Osteocyte (in vitro differentiated cells): ENCODE measurements around the genes KCNA3, CHIA, ATP5PB, ST7L and LRIG2.

DNA sequence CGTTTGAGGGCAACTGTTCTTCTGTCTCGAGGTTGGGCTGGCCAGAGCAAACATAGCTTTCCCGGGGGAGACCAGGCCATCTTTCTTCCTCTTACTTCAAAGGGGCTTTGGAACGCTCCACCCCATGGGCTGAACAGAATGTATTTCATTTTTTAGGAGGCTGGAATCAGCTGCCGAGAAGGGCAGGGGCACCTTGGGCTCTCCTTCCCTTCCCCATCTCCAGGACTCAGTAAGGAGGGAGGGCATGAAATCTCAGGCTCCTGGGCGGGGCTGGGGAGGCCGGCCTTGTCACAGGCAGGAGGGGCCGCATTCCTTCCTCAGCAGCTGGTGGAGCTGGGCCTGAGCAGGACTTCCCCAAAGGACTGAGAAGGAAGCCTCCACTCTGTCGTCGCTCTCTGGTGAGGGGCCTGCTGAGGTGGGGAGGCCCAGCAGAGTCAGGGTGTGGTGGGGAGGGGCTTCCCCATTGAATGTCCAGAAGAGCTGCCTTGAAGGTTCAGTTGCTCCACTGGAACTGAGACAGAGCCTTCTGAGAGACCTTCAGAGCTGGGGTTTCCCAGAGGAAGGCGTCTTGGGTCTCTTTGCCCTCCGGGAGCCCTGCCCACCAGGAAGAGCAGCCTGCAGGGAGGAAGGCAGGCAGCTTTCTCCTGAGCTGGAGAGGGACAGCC, 11.0 kb downstream of the KCNA10 start:
- PRO-cap = no peak

DNA sequence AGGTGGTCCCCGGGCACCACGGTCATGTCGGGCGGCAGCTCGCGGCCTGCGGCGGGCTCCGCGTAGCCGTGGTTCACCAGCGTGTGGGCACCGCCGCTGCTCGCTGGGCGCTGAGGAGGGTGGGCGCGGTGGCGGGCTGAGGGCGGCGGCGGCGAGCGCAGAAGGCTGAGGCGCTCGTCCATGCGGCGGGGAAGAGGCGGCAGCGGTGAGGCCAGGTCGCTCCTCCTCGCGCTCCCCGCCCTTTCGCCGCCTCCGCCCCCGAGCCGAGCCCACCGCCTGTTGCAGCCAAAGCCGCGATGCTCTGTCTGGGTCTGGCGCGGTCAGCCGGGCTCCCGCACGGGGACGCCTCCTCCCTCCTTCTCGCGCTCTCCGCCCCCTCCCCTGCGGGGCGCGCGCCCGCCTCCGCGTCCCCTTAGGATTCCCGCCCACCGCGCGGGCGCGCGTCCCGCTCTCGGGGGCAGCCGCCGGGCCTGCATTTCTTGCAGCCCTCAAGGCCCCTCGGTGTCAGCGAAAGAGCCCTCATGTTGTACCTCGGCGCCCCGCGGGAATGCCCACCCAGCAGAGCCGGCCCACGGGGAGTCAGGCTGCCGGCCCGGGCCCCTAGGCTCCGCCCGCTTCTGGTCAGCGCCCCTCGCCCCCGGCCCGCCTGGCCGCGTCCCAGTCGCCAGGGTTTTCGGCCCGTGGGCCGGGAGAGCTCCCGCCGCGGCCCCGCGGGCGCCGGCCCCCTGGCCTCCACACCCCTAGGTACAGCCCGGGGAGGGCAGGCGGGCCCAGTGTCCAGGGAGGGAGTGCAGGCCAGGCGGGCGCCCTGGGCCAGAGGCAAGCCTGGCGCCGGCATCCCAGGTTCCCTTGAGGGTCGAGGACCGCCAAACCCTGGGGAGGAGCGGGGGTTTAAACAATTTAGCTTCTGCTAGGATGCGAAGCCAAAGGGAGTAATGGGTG, at the start of gene KCNA3:
KCNA3 (minus strand) TSS at position 313 of the 942 bp plus-strand sequence.
- PRO-cap = no peak

GRCh38 chr1:111132206-111132796, 7.6 kb downstream of the DRAM2 start:
- PRO-cap = no peak

GRCh38 chr1:111290582-111291030, at the start of gene CHIA:
Gene CHIA, plus strand, starts transcription at chr1:111290851.
- PRO-cap = no peak

- PRO-cap = bidirectional peak, plus-strand start at chr1:111449481, minus-strand start at chr1:111449256
These were observed at the start of gene ATP5PB for GRCh38 chr1:111449378-111449624. Gene ATP5PB, plus strand, starts transcription at chr1:111449464.

- PRO-cap = no peak
These were observed 59.4 kb downstream of the INKA2 start for GRCh38 chr1:111679595-111680304.

DNA sequence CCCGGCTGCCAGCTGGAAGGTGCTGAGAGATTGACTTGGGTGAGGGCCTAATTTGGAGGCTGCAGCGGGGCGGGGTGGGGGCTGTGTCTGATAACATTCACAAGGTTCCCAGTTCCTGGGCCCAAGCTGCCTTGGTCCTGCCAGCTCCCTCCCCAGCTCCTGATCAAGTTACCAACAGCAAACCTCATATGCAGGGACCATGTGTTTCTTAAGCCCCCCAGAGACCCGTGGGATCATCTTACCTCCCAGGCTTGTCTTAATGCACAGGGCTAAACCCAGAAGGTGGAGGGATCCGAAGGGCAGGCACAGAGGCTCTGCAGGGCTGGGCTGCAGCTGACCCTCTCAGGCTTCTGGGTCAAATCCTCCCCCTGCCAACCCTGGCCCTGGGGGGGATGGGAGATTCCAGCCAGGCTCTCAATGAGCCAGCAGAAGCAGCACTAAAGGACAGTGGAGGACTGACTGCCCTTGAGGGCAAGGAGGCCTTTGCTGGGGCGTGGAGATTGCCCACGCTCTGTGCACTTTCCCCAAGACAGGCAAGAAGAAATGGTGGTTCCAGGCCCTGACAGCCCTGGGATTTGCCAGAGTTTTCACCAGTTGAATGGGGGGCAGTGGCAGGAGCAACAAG, 9.6 kb downstream of the INKA2 start:
- PRO-cap = no peak

- PRO-cap = no peak
These were observed 15.6 kb downstream of the KCND3 start for GRCh38 chr1:111973915-111974272.

DNA sequence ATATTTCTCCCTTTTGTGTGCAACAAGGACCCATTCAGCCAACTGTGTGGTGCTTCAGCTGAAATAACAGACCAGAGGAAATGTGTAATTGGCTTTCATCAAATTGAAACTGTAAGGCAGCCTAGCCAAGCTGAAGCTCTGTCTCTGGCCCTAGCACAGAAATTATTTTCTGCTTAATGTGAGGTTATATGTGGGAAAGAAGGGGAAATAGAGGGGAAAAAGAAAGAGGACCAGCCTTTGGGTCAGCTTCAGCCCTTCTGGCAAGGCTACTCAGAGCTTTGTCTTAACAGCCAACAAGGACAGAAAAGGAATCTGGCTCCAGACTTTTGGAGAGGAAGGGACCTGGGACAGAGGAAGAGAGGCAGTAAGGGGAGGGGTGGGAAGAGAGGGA, 7.4 kb upstream of the CTTNBP2NL start:
- PRO-cap = no peak

- PRO-cap = no peak
These were observed 35.1 kb downstream of the CTTNBP2NL start for GRCh38 chr1:112430987-112431577.

- PRO-cap = unidirectional peak, plus-strand start at chr1:112618706; bidirectional peak, plus-strand start at chr1:112618925, minus-strand start at chr1:112618924; bidirectional peak, plus-strand start at chr1:112619126, minus-strand start at chr1:112619125; bidirectional peak, plus-strand start at chr1:112619402, minus-strand start at chr1:112619358
These were observed at the start of gene ST7L for GRCh38 chr1:112618577-112619574. Gene ST7L, minus strand, starts transcription at chr1:112619141.

- PRO-cap = no peak
These were observed 23.5 kb upstream of the MOV10 start for GRCh38 chr1:112650756-112651569.

DNA sequence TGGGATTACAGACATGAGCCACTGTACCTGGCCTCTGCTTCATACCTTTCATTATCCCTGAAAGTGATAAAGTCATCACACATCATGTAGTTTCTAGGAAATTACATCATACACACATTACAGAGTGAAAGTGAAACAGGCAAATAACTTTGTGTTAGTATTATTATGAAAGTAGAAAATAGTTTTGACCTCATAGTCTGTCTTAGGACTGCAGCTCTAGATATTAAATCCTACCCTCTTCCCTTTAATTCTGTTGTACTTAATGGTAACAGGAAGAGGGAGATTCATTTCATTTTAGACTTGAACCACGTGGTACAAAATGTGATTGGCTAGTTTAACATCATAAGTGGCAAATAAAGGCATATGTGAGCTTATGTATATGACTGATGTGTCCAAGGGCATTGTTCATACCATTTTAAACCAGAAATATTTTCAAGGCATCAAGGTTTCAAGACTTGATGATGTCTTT, 5.7 kb upstream of the MOV10 start:
- PRO-cap = no peak

- PRO-cap = no peak
These were observed 43.8 kb downstream of the TAFA3 start for GRCh38 chr1:112762379-112763109.

DNA sequence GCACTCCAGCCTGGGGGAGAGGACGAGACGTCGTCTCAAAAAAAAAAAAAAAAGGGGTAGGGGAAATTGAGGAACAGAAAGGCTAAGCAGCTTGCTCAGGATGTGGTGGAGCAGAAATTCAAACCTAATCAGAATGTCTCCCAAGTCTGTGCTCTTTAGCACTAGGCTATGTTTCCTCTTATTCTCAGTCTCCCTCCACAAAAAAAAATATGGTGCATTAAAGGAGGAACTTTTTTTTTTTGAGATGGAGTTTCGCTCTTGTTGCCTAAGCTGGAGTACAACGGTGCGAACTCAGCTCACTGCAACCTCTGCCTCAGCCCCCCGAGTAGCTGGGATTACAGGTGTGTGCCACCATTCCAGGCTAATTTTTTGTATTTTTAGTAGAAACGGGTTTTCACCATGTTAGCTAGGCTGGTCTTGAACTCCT, 114.1 kb downstream of the SLC16A1 start:
- PRO-cap = no peak

DNA sequence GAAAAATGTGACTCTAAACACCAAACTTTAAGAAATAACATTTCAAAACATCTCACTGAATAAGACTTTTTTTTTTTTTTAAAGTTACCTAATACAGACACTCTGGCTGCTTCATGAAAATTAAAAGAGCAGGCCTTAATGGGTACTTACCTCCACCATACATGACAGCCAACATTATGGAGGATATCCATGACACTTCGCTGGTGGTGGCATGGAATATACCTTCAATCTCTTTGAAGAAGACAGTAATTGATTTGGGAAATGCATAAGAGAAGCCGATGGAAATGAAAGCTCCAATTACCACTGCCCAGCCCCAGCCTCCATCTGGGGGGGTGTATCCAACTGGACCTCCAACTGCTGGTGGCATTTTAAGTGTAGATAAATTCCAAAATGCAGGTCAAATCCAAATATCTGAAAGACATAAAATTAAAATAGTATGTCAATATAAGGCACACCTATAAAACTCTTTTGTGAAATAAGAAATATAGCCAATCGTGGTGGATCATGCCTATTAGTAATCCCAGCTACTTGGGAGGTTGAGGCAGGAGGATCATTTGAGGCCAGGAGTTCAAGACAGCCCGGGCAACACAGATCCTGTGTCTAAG, 27.0 kb downstream of the SLC16A1 start:
- PRO-cap = no peak

DNA sequence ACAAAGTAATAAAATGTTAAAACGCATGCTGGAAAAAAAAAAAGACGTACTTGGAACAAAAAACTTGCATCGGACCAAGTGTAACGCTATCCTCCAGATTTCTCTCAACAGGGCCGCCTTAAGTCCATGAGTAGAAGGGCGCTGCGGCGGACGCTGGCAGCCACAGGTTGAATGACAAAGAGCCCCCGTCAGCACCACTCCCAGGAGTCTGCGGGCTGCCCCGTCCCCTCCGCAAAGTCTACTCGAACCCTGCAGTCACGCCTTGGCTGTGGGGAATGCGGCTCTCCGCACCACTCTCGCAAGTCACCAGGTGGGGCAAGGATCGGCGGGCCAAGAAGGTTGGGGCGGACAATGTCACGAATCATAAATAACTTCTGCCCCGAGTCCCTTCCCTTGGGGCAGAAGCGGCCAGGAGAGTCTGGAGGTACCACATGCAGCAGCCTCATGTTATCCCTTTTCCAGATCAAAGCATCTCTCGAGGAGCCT, 727 bp downstream of the SLC16A1 start:
- PRO-cap = no peak

DNA sequence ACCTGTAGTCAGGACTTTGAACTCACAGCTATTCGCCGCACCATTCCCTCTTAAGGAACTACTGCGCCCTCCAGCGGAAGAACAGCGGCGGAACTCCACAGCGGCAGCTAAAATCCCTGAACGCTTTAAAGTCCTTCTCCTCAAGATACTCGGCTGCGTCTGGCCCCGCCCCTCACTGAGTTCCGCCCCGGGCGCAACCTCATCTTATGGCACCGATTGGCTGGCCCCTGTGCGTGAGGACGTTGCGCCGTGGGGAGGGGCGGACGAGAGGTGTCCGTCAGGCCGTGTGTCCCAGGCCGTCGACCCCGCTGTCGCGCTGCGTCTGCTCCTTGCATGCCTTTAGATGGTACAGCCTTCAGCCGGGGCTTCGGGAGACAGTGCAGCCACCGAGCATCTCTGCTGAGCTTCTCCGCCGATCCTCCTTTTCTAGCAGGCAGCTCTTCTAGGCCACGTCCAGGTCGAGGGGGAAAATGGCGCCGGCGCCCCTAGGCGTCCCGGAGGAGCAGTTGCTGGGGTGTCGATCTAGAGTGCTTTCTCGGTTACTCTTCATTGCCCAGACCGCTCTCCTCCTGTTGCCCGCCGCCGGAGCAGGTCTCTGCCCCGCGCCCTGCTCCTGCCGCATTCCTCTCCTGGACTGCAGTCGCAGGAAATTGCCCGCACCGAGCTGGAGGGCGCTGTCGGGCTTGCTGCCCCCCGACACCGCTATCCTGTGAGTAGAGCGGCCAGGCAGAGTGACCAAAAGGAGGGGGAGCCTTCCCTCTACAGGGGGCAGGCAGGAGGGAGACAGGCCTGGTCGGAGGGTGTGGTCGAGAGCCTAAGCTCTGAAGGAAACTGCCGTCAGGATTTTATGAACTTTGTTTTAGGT, at the start of gene LRIG2:
LRIG2 (plus strand) TSS at position 262 of the 865 bp plus-strand sequence.
- PRO-cap = bidirectional peak, plus-strand start at position 245 of the sequence, minus-strand start at position 127 of the sequence; bidirectional peak, plus-strand start at position 775 of the sequence, minus-strand start at position 636 of the sequence

- PRO-cap = no peak
These were observed 137.1 kb downstream of the LRIG2 start for GRCh38 chr1:113210051-113210643.

- PRO-cap = no peak
These were observed 134.8 kb upstream of the MAGI3 start for GRCh38 chr1:113255330-113256197.